ENCODE measurements around the genes SLC9B1 and BDH2.

GRCh38 chr4:101327777-101328324 is 19.5 kb downstream of the PPP3CA start:
- PRO-cap = no peak
- RAMPAGE, long total RNA, 4 experiments = no peak in any of the 4 experiments

GRCh38 chr4:102352833-102353244 is 7.6 kb upstream of the SLC39A8 start:
- PRO-cap = no peak
- RAMPAGE, long total RNA, 4 experiments = no peak in any of the 4 experiments

- PRO-cap = no peak
- RAMPAGE, long total RNA, 4 experiments = no peak in any of the 4 experiments
Measured at GRCh38 chr4:102578815-102579087, 77.6 kb downstream of the NFKB1 start.

- PRO-cap = no peak
- RAMPAGE, long total RNA, 4 experiments = no peak in any of the 4 experiments
Measured at GRCh38 chr4:102805446-102806246, 21.7 kb downstream of the UBE2D3 start.

DNA sequence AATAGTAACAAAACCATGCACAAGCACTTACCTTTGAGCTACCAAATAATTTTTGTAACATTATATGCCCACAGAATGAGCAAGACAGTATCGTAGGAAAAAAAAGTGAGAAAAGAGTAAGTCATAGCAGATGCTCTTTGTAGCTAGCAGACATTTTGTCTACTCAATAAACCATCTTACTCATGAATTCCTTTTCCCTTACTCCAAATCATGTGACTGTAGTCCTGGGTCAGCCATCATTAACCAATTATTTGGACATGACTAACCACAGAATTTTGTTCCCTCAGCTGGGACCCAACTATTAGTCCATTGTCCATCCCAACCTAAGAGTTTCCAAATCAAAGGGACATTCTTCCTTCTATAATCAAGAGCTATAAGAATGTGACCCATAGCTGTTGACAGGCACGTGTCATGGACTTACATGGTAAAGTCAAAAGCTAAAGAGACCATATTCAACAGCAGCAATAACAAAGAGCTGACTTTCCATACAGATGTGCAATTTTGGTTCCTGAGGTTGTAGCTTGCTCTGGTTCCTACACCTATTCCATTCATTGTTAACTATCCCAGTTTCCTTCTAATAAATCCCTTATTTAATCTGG is 11.3 kb downstream of the UBE2D3 start:
- PRO-cap = no peak
- RAMPAGE, long total RNA, 4 experiments = no peak in any of the 4 experiments

GRCh38 chr4:102817485-102817965 is 9.8 kb downstream of the UBE2D3 start:
- PRO-cap = no peak
- RAMPAGE, long total RNA, 4 experiments = no peak in any of the 4 experiments

- PRO-cap = bidirectional peak, plus-strand start at chr4:102828299, minus-strand start at chr4:102828062
- RAMPAGE, long total RNA, 4 experiments = start-site peak on the plus strand in 1 of 4 experiments, at chr4:102828270-102828291 at its widest, 16 reads per replicate
Measured at GRCh38 chr4:102828217-102828413, 764 bp upstream of the UBE2D3 start.

DNA sequence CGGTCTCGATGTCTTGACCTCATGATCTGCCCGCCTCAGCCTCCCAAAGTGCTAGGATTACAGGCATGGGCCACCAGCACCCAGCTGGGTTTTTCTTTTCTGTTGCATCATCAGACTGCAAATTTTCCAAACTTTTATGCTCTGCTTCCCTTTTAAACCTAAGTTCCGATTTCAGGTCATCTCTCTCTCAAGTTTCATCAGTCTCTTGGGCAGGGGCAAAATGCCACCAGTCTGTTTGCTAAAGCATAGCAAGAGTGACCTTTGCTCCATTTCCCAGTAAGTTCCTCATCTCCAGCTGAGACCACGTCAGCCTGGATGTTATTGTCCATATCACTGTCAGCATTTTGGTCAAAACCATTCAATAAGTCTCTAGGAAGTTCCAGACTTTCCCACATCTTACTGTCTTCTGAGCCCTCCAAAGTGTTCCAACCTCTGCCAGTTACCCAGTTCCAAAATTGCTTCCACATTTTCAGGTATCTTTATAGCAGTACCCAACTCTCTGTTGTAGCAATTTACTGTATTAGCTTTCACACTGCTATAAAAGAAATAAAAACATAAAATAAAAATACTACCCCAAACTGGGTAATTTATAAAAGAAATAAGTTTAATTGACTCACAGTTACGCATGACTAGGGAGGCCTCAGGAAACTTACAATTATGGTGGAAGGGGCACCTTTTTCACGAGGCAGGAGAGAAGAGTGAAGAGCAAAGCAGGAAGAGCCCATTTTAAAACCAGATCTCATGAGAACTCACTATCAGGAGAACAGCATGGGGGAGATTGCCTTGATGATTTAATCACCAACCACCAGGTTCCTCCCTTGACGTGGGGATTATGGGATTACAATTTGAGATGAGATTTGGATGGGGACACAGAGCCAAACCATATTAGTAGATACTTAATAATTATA is 9.8 kb downstream of the CISD2 start:
- PRO-cap = no peak
- RAMPAGE, long total RNA, 4 experiments = no peak in any of the 4 experiments

- PRO-cap = bidirectional peak, plus-strand start at chr4:103019776, minus-strand start at chr4:103019458; unidirectional peak, minus-strand start at chr4:103019867; bidirectional peak, plus-strand start at chr4:103020005, minus-strand start at chr4:103019867
- RAMPAGE, long total RNA, 4 experiments = no peak in any of the 4 experiments
Measured at GRCh38 chr4:103019355-103020303, at the start of gene SLC9B1. SLC9B1 (minus strand) TSS chr4:103019705.

DNA sequence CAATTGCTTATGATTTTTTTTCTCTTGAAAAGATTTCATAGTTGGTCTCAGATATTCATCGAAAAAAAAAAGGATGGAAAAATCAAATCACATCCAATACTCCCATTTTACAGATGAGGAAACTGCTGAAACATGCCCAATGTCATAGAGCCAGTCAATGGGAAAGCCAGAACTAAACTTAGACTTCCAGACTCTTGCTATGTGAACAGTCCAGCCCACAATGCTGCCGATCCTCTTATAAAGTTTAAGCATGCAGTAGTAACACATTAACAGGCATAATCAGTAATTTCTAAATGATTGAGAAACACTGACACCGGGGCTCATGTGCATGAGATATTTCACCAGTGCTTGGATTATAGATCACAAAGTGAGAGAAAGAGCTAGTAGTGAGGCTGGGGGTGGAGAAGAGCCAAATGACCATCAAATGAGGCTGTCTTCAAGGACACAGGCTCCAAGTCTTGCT is 2.6 kb downstream of the BDH2 start:
- PRO-cap = no peak
- RAMPAGE, long total RNA, 4 experiments = no peak in any of the 4 experiments

GRCh38 chr4:103099721-103100247 is at the start of gene BDH2:
BDH2 (minus strand) TSS chr4:103099834.
- PRO-cap = unidirectional peak, minus-strand start at chr4:103099822
- RAMPAGE, long total RNA, 4 experiments = start-site peak on the minus strand in 4 of 4 experiments, at chr4:103099809-103099862 at its widest, 34 to 94 reads per replicate

DNA sequence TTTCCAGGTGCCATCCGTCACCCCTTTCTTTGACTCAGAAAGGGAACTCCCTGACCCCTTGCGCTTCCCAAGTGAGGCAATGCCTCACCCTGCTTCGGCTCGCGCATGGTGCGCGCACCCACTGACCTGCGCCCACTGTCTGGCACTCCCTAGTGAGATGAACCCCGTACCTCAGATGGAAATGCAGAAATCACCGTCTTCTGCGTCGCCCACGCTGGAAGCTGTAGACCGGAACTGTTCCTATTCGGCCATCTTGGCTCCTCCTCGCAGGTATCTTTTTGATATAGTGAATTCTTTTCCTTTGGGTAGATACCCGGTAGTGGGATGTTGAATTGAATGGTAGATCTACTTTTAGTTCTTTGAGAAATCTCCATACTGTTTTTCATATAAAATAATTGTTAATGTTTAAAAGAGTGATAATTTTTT is 57.9 kb upstream of the CENPE start:
- PRO-cap = no peak
- RAMPAGE, long total RNA, 4 experiments = no peak in any of the 4 experiments

- PRO-cap = no peak
- RAMPAGE, long total RNA, 4 experiments = no peak in any of the 4 experiments
Measured at GRCh38 chr4:103996694-103997241, 277.0 kb upstream of the TACR3 start.

DNA sequence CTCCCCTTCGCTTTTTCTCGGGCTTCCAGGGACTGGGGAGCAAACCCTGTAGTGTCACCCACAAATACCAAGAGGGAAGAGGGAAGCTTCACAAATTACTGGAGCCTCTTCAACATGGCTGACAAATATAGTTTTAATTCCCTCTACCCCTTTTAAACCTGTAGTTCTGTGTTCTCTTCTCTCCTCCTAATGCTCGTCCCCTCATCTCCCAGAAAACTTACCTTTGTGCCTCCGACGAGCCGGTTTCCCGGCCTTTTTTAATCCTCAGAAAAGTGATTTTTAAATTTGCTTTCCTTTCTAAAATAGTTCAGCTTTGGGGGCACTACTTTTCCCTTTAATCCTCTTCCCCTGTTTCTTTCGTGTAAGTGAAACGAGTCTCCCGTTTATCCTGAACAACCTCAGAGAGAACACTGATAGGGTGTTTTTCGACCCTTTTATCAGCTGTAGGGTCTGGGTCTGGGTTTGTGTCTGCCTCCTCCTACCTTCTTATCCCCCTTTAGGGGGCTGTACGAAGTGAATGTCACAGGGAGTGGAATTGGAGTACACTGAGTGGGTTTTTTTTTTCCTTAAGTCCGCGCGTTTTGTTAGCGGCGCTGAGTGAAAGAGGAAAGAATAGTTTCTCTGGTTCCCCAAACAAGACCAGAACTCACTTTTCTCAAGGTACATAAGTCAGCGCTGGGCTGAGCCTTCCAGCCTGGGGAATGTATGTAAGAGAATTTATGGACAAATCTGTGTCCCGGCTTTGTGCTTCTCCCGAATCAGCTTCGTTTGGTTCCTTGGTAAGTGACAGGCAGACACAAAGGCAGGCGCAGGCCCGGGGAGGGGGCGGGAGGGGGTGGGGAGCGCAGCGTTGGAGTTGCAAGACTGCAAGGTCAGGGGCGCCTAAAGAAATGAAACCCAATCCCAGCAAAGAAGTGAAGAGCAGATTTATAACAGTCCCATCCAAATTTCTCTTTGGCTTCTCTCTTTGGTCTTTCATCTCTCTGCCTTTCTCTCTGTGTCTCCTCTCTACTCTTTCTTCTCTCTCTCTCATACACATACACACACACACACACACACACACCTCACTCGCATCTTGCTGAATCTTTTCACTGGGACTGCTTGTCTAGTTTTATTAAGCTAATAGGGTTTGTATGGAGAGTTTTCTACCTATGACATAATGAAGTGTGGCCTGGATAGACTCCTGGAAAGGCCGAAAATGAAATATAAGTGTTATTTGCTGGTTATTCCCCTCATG is 763 bp downstream of the TET2 start:
- PRO-cap = unidirectional peak, minus-strand start at position 770 of the sequence
- RAMPAGE, long total RNA, 4 experiments = no peak in any of the 4 experiments

DNA sequence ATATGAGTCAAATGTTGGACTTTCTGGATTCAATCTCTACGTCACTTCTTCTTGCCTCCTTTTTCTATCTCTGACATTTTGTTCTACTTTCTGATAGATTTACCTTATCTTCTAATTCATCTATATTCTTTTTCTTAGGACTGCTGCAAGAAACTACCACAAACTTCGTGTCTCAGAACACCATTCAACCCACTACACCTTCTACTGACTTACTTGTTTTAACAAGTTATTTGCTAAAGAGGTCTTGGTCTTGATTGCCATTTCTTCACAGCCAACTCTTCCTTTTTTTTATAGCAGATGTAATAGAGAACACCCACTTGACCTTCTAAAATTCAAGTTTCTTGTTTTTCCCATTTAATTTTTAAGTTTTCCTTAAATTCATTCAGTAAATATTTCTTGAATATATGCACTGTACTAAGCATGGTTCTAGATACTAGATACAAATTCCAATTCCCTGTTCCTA is 7.9 kb downstream of the PPA2 start:
- PRO-cap = no peak
- RAMPAGE, long total RNA, 4 experiments = no peak in any of the 4 experiments

- PRO-cap = no peak
- RAMPAGE, long total RNA, 4 experiments = no peak in any of the 4 experiments
Measured at GRCh38 chr4:105471931-105472491, 1.9 kb downstream of the PPA2 start.

GRCh38 chr4:105569913-105570168 is 17.4 kb downstream of the ARHGEF38 start:
- PRO-cap = no peak
- RAMPAGE, long total RNA, 4 experiments = no peak in any of the 4 experiments

DNA sequence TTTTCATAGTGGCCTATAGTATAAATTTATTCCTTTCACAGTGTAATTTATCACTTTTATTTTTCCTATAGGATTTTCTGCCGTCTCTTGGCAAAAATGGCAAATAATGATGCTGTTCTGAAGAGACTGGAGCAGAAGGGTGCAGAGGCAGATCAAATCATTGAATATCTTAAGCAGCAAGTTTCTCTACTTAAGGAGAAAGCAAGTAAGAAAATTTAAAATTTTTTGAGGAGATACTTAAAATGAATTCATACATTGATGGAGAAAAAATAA is 8.5 kb downstream of the AIMP1 start:
- PRO-cap = no peak
- RAMPAGE, long total RNA, 4 experiments = no peak in any of the 4 experiments

DNA sequence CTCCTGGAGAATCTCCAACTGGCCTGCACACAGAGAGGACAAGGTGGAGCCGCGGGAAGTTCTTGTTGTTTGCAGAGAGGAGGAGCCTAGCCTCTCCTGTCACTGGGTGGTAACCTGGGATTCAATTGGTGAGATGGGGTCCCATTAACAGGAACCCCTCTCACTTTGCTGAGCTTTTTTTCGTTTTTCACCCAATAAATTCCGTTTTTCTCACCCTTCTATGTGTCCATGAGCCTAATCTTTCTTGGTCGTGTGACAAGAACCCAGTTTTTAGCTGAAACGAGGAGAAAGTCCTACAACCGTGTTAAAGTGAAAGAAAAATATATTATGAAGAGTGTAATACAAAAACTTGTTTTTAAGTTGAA is 13.2 kb downstream of the GIMD1 start:
- PRO-cap = no peak
- RAMPAGE, long total RNA, 4 experiments = no peak in any of the 4 experiments

DNA sequence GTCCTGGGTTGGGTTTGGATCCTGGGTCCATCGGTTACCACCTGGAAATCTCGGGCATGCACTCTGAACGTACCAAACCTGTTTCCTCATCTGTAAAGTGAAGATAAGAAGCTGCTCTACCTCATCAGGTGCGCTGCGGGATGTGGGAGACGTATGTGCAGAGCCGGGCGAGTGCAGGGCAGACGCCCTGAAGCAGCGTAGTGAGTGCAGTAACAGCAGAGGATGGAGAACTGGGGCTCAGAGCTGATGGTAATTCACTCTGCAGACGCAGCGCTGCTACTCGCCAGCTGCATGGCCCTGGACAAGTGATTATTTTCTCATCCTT is 64.4 kb downstream of the HADH start:
- PRO-cap = no peak
- RAMPAGE, long total RNA, 4 experiments = no peak in any of the 4 experiments